Anterior vena cava (tissue), 1 donor: ENCODE measurements around a stretch of chrX.

GRCh38 chrX:274910-275721 lies 6.1 kb upstream of the PLCXD1 start:
- PRO-cap: unidirectional peak, plus-strand start at chrX:275296

DNA sequence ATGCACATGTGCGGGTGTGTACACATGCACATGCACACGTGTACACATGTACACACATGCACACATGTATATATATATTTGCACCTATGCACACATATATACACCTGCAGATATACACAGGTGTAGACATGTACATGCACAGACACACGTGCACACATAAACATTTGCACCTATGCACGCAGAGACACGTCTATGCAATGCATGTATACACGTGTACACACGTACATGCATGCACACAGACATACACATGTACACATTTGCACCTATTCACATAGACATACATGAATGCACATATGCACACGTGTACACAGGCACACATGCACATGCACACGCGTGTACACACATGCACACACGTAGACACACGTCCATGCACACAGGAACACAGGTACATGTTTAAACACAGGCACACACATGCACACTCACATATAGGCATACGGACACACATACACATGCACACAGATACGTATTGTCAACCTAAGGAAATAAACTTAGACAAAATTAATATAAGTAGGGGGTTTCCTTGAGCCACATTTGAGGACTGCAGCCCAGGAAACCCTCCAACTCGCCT lies 4.2 kb downstream of the PLCXD1 start:
- PRO-cap: no peak

DNA sequence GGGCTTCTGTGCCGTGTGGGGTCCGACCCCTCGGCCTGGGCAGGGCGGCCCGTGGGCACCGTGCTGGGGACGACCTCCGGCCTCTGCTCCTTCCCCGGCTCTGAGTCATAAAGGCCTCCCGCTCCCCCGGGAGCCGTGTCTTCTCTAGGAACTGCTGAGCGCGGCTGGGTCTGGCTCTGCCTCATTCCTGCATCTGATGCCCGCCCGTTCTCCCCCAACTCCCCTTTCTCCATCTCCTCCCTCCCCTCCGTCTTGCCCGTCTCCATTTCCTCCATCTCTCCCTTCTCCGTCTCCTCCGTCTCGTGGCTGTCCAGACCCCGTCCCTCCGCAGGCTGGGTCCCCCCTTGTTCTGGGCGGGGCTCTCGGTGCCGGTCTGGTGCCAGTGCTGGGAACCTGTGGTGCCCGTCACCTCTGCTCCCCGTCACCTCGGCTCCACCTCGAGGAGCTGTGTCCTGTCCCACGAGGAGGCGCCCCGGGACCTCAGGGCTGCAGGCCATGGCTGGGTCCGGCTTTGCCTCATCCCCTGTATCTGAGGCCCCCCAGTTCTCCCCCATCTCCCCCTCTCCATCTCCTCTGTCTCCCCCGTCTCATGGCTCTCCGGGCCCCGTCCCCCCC lies 13.0 kb upstream of the GTPBP6 start:
- PRO-cap: no peak

DNA sequence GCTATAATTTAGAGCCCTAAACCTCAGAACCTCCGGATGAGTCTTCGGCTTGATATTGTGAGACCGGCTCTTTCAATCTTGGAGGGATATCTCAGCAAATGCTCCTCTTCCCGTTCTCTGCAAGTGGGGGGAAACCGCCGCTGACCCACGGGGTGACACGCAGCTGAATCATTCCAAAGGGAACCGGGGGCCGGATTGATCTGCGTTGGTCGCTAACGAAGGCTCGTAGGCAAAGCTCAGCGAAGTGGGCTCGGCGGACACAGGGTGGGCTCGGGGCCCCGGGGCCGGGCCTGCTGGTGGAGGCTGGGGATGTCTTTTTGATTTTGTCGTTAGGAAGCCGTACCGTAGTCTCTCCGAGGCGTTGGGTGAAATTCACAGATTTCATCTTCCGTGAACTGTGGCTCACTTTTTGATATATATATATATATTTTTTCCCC lies 110.6 kb upstream of the PPP2R3B start:
- PRO-cap: no peak

DNA sequence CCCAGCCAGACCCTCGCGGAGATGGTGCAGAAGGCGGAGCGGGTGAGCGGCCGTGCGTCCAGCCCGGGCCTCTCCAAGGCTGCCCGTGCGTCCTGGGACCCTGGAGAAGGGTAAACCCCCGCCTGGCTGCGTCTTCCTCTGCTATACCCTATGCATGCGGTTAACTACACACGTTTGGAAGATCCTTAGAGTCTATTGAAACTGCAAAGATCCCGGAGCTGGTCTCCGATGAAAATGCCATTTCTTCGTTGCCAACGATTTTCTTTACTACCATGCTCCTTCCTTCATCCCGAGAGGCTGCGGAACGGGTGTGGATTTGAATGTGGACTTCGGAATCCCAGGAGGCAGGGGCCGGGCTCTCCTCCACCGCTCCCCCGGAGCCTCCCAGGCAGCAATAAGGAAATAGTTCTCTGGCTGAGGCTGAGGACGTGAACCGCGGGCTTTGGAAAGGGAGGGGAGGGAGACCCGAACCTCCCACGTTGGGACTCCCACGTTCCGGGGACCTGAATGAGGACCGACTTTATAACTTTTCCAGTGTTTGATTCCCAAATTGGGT lies 14.3 kb downstream of the SHOX start:
- PRO-cap: no peak

GRCh38 chrX:1273884-1274367 lies 5.3 kb downstream of the CSF2RA start:
- PRO-cap: no peak

GRCh38 chrX:1292465-1293210 lies 24.0 kb downstream of the CSF2RA start:
- PRO-cap: no peak

DNA sequence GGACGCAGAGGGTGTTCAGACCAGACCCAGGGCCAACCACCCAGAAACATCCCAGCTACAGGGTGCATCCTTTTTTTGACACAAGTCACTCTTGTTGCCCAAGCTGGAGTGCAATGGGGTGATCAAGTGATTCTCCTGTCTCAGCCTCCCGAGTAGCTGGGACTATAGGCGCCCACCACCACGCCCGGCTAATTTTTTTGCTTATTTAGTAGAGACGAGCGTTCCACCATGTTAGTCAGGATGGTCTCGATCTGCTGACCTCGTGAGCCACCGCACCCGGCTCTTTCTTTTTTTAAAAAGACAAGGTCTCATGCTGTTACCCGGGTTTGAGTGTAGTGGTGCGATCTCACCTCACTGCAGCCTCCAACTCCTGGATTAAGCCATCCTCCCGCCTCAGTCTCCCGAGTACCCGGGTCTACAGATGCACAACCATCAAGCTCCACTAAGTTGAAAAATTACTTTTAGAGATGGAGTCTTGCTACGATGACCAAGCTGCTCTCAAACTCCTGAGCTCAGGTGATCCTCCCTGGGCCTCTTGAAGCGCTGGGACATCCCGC lies 2.1 kb downstream of the SLC25A6 start:
- PRO-cap: no peak

GRCh38 chrX:1402944-1403602 lies 11.2 kb upstream of the SLC25A6 start:
- PRO-cap: no peak

DNA sequence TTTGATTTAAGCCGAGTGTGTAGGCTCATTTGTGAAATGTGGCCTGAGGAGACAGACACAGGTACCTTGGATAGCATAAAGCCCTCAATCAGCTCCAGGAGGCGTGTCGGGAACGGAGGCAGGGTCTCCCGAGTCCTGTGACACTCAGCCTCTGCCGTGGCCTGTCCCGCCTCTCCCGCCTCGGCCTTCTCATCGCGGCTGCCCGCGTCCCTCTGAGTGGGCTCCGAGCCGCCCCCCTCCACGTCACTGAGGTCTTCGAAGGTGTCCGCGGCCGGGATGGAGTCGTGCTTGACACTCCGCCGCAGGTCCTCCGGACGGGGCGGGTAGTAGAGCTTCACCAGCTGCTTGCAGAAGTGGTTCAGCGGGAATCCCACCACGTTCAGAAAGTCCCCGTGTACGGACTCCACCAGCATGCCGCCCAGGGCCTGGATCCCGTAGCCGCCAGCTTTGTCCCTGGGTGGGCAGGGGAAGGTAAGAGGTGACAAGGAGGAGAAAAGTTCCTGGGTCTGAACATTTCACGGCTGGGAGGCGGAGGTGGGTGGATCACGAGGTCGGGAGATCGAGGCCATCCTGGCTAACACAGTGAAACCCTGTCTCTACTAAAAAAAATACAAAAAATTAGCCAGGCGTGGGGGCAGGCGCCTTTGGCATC lies 24.9 kb downstream of the ASMTL start:
- PRO-cap: no peak

- PRO-cap: no peak
Measured at GRCh38 chrX:1462355-1463646, 10.1 kb upstream of the ASMTL start.

DNA sequence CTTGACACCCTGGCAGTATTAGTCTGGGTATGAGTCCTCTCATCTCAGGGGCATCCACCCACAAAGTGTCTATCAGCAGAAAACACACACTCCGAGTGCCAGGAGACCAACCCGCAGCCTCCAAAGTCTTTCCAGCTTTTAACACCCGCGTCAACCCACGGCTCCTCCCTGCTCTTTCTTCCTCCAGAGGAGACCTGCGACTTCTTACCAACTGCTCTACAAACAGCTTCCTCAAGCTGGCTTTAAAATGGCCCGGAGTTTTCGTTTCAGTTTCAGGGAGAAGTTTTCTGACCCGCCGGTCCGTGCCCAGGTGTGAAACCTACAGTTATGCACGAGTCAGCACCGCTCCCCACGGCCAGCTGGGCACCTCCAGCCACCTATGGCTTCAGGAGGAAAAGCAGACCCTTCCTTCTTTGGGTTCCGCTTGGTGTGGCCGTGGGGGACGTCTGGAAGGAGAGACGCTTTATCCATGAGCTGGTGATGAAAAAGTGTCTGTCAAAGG lies 14.4 kb upstream of the ASMTL start:
- PRO-cap: no peak

DNA sequence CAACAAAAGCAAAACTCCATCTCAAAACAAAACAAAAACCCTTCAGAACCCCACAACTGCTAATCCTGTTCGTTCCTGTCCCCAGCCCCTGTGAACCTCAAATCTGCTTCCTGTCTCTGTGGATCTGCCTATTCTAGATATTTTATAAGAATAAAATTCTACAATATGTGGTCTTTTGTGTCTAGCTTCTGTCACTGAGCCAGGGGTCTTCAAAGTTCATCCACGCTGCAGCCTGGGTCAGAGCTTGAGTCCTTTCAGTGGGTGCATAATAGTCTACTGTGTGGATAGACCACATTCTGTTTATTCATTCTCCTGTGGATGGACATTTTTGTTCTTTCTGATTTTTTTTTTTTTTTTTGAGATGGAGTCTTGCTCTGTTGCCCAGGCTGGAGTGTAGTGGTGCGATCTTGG lies 17.8 kb upstream of the ASMTL start:
- PRO-cap: no peak

DNA sequence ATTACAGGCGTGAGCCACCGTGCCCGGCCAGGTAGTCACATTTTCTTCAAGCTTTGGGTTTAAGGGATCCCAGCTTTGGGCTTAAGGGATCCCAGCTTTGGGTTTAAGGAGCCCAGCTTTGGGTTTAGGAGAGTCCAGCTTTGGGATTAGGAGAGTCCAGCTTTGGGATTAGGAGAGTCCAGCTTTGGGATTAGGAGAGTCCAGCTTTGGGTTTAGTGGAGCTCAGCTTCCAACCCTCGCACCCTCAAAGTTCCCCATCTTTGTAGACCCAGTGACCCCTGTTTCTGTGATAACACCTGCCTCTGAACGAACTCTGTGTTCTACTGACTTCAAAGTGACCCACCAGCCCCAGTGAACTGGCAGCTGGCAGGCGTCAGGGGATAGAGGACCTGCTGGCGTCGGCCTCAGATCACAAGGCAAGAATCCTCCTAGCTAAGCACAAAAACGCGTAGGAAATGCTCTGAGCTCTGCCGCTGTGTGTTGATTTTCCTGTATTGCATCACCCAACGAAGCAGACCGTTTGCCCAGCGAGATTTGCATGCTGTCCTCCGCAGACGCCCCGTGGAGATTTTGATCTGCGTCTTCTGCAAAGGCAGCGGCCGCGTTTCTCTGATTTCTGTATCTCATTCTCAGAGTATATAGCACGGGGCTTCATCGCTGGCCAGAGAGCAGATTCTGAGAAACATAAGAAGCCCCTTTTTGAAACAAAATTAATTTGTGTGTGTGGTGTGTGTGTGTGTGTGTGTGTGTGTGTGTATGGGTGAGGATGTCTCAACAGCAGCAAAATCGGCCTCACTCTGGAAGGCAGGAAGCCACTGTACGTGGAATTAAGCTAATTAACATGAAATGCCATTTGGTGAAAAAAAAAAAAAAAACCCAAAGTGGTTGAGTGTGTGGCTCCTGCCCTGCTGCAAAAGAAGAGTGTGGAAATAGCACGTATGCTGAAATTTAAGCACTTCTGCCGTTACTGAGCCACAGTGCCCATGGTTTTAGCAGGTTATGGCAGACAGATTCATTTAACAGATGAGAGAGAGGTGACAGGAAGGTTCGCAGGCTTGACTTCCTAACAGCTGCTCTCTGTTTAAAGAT lies 29.1 kb upstream of the ASMTL start:
- PRO-cap: no peak

DNA sequence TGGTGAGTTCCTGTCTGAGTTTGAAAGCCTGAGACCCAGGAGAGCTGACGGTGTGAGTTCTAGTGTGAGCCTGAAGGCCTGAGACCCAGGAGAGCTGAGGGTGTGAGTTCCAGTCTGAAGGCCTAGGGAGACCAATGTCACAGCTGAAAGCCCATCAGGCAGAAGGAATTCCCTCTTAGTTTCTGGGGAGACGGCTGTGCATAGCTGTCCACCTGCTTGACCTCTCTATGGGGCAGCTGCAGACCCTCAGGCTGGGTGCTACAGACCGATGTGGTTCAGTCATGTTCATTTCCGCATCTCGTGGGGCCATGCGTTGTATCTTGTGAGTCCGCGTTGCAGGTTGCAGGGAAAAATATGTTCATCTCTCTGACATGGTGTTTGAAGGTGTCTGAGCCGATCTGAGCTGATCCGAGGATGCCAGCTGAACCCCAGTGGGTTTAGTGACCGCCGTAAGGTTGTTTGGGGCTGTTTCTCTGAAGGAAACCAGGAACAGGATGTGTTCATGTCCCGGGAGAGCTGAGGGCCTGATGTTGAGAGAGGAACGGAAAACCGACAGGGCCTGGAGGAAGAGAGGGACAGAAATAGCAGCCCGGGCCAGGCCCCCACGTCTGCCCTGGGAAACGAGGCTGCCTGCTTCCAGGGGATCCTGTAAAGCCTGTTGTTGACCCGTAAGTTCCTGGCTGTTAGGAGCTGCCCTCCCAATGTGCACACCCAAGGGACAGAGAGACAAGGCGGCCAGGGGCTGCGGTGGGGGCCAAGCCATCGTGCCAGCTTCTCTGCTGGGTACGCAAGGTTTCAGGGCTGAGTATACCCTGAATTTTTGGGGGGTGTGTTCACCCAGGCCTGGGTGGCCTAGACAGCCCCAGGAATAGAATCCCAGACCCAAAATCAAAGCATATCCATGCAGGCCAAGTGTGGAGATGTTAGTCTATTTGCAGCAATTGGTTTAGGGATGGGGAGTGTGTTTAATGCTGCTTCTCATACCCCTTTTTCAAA lies 9.8 kb upstream of the P2RY8 start:
- PRO-cap: no peak

- PRO-cap: no peak
Measured at GRCh38 chrX:1595111-1595843, 3.9 kb downstream of the AKAP17A start.

GRCh38 chrX:1925009-1925464 lies 310.2 kb downstream of the ASMT start:
- PRO-cap: no peak

DNA sequence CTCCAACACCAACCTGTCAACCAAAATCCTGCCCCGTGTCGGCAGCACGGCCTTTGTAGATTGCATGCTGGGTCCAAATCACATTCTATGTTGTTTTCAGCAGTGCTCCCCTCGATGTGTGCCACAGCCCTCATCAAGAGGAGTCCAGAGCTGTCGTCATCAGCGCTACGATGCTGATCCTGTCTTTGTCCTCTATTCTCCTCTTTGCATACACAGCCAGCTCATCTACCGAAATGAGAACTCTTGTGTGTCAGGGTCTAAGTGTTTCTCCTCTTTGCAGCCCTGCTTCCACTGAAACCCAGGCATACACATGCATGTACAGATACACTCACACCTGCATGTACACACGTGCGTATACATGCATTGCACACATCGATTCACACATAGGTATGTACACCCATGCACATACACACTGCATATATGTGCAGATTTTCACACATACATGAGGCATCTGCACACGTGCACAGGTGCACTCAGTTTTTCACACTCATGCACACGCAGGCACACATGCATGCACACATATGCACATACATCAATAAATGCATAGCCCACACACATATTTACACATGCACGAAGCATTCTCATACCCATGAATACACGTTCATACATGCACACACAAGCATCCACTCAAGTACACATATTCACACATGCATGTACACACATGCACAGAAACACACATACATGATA lies 324.9 kb downstream of the DHRSX start:
- PRO-cap: no peak

DNA sequence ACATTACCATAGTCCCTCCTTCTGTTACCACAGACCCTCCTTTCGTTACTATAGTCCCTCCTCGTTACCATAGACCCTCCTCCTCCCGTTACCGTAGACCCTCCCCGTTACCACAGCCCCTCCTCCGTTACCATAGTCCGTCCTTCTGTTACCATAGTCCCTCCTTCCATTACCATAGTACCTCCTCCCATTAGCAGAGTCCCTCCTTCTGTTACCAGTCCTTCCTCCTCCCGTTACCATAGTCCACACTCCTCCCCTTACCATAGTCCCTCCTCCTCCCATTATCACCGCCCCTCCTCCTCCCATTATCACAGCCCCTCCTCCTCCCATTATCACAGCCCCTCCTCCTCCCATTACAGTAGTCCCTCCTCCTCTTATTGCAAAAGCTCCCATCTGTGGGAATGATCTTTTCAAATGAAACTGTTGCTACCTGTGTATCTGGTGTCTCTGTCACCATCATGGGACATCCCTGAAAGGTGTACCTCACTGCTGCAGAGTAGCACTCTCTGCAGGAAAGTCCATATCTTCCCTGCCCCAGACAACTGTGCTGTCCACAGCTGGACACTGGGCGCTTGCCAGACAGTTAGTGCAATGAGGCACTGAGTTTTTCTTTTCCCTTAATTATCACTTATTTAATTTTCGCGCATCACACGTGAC lies 129.2 kb downstream of the DHRSX start:
- PRO-cap: no peak

DNA sequence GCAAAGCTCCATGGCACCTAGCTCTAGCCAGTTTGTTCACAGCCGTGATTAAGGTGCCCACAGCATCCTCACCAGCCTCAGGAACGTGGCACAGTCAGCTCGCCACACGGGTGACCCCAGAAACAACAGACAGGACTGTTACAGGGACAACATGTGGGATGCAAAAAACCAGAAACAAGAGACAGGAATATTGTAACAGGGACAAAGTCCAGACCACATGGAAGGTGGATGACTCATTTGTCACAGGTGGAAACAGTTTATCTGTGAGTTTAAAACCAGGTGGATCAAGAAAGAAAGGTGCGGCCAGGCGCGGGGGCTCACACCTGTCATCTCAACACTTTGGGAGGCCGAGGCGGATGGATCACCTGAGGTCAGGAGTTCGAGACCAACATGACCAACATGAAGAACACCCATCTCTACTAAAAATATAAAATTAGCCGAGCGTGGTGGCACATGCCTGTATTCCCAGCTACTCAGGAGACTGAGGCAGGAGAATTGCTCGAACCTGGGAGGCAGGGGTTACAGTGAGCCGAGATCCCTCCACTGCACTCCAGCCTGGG lies 23.4 kb downstream of the DHRSX start:
- PRO-cap: no peak